ENCODE measurements around a stretch of chr7.

GRCh38 chr7:44634258-44634581, 27.8 kb downstream of the OGDH start:
- PRO-cap, result no peak

DNA sequence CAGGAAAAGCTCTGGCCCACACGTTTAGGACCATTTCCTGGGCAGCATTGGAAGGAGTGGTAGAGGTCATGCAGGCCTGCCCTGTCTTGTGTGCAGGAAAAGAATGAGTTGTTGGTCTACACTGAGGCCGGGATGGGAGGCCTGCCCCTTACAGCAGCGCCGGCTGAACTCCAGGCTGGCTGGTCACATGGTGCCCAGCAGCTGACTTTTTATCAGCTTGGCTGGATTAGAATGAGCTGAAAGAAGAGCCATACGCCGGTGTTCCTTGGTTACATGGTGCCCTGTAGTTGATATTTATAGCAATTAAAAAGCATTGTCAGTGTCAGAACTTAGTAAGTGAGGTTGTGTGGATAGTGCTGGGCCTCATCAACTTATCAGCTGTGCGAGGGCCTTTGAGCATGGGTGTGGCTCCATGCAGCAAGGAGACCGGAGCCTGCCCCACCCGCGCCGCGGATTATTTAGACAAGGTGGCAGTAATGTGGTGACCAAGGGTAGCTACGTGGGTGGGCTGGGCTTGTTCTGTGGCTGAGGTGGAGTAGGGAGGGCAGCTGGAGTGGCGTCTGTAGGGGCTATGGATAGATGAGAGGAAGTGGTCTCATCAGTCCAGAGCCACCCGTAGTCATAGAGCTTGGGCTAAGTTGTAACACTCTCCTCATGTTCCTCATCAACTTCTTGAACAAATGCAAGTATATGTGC, 28.7 kb downstream of the OGDH start:
- PRO-cap, result no peak

DNA sequence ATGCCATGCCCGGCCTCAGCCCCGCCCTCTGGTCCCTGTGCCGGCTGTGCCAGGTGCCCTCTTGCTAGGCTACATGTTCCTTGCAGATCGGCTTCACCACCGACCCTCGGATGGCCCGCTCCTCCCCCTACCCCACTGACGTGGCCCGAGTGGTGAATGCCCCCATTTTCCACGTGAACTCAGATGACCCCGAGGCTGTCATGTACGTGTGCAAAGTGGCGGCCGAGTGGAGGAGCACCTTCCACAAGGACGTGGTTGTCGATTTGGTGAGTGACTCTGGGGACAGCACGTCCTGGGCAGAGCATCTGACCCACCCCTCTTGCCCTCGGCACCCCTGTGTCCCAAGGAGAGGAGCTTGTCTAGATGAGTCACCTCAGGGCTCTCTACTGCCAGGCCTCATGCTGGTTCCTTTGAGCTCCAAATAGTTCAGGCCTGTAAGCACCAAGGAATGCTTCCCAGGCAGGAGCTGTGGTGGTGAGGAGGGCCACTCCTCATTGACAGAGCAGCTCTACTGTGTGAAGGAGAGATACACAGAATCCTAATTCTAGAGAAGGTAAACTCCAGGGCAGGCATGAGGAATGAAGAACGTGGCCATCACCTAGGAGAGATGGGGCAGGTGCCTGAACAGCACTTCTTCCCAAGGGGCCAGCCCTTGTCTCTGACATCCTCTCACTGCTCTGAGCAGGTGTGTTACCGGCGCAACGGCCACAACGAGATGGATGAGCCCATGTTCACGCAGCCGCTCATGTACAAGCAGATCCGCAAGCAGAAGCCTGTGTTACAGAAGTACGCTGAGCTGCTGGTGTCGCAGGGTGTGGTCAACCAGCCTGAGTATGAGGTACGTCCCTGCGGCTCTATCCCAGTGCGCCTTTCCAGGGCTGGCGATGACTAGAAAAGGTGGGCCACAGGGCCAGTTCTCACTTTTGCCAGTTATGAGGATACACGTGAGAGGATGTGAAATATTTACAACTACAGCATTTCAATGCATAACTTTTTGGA, 54.6 kb upstream of the ZMIZ2 start:
- PRO-cap, result no peak

DNA sequence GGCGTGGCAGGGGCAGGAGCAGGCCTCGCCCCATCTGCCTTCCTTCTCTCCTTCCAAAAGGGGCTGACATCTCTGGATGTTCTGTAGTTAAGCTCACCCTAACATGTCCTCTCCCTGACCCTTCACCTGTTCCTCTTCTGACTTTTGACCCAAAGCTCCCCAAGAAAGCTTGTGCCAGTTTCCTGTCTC, 11.9 kb downstream of the MYO1G start:
- PRO-cap, result no peak

- PRO-cap, result no peak
These were observed 6.9 kb downstream of the MYO1G start for GRCh38 chr7:44971542-44972653.

- PRO-cap, result no peak
These were observed 2.2 kb downstream of the MYO1G start for GRCh38 chr7:44976461-44977092.

GRCh38 chr7:45013170-45014051, 13.4 kb downstream of the CCM2 start:
- PRO-cap, result no peak

DNA sequence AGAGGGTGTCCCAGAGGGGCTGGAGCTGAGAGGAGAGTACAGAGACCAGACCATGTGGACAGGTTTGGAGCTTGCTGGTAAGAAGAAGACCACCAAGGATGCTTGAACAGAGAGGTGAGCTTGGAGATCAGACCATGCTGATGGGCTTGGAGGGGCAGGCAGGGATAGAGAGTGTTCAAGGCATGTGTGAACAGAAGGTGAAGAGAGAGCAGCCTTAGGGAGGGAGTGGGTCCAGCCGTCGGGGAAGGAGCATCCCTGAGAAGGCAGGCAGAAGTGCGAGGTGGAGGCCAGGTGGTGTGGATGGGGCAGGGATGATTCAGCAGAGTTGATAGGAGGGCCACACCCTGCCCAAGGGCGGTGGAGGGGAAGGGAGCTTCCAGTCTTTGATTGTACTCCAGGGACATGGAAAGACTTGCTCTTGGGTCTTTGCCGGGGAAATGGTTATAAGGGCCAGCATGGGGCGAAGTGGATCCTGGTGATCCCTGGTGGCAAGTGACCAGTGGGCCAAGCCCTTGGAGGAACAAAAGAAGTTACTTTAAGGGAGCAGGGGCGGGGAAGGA, 83.6 kb downstream of the RAMP3 start:
- PRO-cap, result no peak

- PRO-cap, result no peak
These were observed 117.3 kb downstream of the ADCY1 start for GRCh38 chr7:45691423-45691857.

DNA sequence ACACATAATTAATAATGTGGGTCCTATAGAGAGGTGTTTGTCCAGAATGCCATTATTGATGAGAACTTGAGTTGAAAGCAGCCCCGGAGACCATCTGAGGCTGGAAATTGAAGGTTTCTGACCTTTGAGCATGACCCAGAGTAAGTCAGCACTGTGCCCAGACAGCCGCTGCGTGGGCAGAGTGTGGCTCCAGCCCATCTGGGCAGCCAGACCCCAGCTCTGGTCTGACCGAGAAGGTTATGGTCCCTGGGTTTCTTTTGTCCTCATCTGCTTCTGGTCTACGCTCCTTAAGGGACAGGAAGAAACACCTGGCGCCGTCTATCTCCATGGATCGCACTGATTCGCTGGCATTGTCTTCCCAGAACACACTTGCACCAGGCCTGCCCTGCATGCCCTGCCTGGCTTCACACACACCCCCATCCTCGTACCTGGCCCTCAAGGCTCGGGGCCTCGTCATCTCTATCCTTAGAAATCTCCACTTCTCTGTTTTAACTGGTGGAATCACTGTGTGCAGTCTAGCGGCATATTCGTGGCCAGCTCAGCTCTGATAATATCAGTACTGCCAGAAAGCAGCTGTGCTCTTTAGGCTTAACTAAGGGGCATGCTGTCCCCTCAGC, 127.6 kb downstream of the ADCY1 start:
- PRO-cap, result no peak

DNA sequence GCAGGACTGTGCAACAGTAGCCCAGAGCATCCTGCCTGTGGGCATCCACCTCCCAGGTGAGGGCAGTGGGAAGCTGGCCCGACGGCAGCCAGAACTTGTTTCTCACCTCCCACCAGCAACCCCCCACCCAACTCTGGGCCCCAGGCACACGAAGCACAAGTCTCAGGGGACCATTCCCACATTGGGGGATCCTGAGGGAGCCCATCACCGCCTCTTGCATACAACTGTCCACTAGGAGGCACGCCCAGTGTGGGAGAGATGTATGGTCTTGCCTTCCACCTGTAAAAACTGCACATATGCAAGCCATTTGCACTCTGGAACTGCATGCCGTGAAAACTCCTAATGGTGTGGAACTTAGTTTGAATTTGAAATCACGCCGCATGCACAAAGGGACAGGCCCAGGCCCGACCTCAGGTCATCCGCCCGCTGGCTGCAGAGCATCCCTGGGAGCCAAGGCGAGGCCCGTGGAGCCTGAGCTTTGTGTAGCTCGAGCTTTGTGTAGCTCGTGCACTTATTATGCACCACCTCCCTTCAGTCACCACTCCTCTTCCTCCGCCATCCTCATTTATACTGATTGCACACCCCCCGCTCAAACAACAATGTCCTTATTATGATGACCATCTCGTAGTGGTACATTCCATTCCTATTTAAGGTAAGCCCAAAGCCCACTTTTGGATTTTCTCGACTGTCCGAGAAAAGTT, 147.9 kb downstream of the ADCY1 start:
- PRO-cap, result no peak

DNA sequence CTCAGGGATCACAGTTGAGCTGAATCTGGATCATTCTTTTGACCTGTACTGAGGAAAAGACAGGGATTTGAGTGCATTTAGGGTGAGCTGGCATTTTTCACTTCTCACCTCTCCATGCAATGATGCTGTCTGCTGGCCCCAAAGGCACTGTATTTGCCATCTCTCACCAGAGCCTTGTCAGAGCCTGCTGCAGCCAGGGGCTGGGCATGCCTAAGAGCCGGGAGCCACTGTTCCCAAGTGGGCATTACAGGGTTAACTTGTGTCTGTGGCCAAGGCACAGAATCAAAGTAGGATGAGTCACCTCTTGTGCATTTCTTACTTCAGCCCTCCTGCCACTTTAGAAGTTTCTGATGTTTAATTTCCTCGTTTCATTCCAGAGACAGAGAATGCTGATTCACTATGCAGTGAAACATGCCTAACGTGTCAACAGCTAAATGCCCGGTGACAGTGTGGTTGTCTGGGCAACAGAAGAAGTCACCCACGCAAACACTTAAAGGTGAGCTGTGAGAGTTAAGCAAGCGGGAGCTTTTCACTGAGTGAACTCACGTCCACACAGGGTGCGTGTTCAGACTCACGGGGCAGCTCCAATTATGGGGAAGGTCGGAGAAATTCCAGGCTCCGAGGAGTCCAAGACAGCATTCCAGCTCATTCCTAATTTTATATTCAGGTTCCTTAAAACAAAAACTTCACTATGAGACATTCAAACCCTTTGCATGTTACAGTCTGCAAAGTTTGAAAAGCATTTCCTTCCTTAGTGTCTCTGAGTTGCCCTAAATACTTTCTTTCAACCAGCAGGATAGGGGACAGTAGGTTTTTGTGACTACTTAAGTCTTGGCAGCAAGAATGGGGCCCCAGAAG, 57.1 kb upstream of the IGFBP3 start:
- PRO-cap, result unidirectional peak, plus-strand start at position 539 of the sequence

DNA sequence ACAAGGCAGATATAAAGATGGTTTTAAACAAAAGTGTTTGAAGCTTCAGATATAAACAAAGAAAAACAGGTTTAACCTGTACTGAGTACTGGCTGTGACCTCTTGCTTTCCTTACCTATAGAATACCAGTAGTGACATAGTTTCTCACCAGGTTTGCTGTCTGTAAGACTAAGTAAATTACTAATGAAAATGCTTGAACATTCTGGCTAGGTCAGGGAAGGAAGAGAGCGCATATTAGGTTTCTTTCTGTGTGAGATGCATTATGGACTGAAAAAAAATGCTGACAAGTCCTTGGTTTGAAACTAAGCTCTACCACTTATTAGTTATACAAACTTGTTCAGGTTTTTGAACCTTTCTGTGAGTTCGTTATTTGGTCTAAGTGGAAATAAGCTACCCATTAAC, 360.2 kb upstream of the IGFBP3 start:
- PRO-cap, result no peak

DNA sequence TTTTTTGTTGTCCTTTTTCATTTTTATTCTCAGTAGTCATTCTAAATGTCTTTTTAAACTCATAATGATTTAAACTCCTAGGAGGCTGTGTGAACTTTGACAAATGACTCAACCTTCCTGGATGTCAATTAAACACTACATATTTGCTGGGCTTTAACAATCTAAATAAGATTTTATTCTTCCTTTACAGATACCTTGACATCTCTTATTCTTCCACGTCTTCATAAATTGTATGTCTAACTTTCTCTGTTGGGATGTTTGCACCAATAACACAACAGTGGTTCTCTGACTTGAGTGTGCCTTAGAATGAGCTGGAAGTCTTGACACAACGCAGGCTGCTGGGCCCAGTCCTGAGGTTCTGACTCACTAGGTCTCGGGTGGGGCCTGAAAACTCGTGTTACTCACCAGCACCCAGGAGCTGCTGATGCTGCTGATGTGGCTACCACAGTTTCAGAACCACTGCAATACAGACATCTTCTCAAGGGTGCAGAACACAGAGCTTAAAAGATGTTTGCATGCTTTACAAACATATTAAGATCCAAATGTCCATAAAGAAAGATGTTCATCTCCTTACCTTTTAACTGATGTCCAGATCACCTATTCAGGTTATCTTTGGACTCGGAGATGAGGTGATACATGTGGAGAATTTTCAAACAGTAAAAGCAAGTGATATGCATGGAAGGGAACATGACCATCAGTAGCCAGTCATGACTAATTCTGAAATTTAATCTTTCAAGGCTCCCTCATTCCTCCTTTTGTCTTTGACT, 565.8 kb upstream of the IGFBP3 start:
- PRO-cap, result no peak

DNA sequence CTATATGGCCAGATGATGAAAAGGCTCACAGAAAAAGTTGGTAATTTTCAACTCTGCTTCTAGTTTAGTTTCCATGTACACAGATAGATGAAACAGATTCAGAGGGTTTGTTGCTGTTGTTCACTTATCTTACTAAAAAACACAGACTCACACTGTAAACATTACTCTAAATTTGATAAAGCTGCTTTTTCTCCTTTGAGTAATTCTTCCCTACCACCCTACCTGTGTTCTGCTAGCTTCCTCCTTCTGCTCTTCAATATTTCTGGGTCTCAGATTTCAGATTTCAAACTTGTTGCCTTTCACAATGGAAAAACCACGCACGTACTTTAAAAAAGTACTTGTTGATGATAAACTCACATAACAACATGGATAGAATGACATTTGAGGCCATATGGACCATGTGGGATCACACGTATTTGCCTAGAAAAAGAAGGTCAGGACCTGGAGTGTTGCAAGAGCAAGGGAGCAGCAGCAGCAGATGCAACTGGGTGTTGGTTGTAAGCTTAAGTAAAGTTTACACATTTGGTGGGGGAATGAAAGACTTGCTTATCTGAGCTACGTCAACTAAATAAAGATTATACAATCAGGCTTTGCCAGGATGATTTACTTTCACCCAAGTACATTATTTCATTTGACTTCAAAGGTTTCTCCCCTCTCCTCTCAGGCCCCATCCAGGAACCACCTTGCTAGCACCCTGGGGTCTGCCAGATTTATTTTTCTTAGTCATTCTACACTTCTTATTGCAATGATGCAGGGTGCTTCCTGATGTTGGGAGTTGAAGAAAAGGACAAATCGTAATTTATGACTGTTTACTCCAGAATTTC, 591.7 kb upstream of the IGFBP3 start:
- PRO-cap, result no peak

DNA sequence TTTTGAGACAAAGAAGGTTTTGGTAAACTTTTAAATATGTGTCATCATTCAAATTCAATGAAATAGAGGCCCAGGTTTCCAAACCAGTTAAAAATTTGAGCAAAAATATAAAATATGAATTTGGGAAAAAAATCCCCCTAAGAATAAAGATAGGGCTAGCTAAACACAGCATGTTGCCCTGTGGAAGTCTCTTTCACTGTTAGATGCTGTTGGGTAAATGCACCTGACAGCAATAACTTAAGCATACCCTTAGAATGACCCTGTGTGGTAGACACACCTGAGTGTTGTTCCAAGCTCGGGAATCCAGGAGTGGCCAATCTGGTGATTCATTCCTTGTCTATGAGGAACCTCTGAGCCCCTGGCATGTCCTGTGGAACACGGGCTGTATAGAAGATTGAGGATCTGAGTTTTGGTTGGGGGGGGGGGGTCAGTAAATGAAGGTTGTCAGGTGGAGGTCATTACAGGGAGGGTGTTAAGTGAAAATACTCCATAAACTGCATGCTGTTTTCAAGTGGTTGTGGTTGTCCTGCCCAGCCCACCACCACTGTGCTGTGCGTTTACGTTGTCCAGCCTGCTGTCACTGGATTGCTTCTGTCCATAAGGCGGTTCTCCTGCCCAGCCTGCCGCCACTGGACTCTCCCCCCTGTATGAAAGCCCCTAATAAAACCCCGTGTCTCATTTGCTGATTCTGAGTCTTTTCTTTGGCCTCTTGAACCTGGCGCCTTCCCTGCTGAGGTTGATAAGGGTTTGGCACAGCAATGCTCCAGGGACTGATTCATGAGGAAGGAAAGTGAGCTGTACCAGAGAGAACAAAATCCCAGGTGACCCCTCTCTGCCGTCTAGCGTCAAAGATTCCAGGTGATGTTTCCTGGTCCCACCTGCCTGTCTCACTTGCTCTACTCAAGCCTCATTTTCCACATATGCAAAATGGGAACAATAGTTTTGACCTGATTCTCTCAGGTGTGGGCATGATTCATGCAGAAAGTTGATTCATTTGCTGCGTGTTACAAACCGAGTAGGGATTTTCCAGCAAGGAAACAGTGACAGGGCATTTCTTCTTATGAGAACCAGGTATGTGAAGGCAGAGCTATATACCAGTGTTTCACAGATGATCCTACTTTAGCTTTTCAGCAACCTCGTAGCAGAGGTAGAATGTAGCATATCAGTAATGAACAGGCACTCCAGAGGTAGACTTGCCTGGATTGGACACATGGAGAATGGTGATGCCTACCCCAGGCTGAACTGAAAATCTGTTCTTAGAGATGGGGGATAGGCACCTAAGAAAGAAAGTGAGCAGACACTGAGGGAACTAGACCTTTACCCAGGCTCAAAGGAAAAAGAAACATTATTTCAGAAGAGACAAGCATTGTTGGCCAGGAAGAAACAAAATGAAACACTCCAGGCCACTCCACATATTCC, 730.4 kb upstream of the IGFBP3 start:
- PRO-cap, result bidirectional peak, plus-strand start at position 336 of the sequence, minus-strand start at position 205 of the sequence; bidirectional peak, plus-strand start at position 848 of the sequence, minus-strand start at position 772 of the sequence

- PRO-cap, result no peak
These were observed 757.1 kb upstream of the IGFBP3 start for GRCh38 chr7:46678099-46678633.

DNA sequence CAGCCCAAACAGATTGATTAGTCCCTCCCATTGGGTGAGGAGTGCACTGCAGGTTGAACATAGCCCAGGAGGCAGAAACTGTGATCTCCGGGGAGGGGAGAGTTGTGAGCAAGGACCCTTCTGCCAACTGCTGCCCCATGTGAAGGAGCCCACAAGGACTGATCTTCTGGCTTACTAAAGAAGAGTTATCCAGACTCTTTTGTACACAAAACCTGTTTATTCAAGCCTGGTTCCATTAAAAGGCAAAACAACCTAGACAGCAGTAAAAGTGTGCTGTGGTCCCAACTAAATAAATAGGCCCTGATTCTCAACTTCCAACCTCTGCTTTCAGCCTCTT, 465.2 kb downstream of the TNS3 start:
- PRO-cap, result no peak

GRCh38 chr7:47315315-47315903, 266.5 kb downstream of the TNS3 start:
- PRO-cap, result no peak

- PRO-cap, result no peak
These were observed 253.1 kb downstream of the TNS3 start for GRCh38 chr7:47328765-47329290.

All from gallbladder (tissue), 1 donor.